Cardiac septum (tissue), 1 donor: ENCODE measurements around a stretch of chr15.

GRCh38 chr15:62474462-62475517 lies 84.4 kb downstream of the TLN2 start:
- PRO-cap, result no peak

DNA sequence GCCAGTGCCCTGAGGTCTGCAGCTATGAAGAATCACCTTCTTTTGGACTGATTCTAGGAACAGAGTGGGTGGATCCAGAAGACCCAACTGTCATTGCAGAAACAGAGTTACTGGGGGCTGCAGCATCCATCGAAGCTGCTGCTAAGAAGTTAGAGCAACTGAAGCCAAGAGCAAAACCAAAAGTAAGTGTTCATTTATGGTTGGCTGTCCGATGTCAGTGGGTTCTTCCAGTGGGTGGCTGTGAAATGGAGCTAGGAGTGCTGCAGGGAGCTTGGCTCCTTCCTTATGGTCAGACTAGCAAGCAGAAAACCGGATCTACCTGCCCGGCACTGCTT lies 222.2 kb upstream of the TPM1 start:
- PRO-cap, result no peak

- PRO-cap, result no peak
Observed at GRCh38 chr15:62874845-62875718, 167.5 kb upstream of the TPM1 start.

DNA sequence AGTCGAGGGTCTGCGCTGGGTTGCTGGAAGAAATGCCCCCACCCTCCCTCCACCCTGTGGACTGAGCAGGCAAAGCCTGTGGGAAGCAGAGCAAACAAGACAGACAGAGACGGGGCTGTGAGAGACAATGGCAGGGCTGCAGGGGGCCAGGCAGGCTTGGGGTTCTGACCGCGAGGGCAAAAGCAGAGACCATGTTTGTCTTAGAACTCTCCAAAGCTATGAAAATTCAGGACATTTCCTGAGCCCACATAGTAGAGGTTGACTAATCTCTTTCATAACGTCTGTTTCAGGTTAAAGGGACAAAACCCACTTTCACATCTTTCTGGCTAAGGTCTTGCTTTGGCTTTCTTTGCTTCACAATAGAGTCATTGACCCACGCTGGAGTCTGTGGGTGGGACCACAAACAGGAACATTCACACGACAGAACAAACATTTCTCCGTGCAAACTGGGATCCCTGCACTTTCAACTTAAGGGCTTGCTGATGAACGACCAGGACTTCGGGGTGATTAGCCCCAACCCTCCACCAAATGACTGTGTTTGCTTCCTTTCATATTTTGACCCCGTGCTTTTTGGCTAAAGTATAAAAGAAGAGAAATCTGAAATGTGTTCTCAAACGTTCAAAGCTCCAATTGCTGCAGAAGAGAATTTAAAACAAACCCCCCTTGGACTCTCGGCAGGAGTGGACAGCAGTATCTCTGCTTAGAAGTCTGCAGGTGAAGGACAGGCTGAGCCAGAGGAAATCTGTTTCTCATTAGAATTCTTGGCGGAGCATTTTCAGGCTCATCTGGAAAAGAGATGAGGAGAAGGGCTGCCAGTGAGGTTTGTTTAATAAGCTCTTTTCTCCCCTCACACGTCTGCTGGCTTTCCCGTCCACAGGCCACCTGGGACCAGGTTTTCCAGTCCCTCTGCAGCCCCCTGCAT lies 155.8 kb upstream of the TPM1 start:
- PRO-cap, result no peak

DNA sequence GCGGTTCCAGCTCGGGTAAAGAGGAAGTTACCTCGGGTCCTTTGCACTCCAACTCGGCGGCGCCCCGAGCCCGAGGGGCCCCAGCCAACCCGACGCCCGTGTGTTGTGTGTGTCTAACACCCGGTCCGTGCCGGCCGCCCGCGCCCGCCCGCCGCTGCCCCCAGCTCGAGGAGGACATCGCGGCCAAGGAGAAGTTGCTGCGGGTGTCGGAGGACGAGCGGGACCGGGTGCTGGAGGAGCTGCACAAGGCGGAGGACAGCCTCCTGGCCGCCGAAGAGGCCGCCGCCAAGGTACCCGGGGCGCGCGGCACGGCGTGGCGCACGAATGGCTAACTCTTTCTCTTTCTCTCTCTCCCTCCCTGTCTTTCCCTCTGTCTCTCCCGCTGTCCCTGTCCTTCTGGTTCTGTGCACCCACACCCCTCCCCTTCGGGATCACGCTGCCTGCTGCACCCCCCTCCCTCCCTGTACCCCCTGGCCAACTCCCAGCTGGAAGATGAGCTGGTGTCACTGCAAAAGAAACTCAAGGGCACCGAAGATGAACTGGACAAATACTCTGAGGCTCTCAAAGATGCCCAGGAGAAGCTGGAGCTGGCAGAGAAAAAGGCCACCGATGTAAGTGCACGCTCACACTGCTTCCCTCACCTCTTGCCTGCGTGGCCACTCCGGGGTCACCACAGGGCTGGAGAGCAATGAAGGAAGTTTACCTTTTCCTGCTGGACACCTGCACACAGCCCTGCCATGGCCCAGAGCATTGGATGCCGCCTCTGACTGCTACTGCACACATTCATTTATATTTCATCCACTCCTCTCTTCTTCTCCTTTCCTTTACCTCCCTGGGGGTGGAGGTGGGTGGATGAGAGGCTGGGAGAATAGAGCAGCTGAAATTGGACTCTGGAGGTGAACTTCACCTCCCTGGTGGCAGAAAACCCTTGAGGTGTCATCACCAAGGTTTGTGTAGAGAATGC lies 1.3 kb downstream of the TPM1 start:
- PRO-cap, result bidirectional peak, plus-strand start at position 567 of the sequence, minus-strand start at position 398 of the sequence

DNA sequence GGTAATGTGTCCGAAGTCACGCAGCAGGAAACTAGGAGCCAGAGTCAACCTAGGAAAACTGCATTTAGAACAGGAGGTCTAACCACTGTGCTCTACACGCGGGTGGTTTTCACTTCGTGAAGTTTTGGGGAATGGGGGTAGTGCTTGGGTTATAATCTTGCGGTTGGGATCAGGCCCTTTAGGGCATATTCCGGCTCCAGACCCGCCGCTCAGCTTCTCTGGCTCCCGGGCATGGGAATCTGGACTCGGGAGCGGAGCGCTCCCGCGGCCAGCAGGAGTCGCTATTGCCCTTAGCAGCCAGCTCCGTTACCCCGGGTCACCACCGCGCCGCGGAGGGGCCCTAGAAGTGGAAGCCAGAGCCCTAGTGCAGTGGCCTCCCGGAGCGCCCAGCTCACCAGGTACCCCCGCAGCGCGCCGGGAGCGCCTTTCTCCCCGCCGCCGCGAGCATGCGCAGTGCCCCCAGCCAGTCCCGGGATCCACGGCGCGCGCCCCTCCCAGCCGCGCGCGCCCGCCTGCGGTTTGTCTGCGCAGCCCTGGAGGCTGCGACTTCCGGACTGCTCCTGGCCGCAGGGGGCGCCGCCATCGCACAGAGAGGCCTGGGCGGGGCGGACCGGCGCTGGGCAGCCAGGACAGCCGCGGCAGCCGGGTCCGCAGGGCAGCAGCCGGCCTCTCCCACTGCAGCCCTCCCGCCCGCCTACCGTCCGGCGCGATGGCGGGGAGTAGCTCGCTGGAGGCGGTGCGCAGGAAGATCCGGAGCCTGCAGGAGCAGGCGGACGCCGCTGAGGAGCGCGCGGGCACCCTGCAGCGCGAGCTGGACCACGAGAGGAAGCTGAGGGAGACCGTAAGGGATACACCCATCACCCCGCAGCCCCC lies 5.6 kb downstream of the TPM1 start:
- PRO-cap, result bidirectional peak, plus-strand start at position 589 of the sequence, minus-strand start at position 448 of the sequence

GRCh38 chr15:63121940-63122879 lies 549 bp downstream of the LACTB start:
- PRO-cap, result bidirectional peak, plus-strand start at chr15:63122618, minus-strand start at chr15:63122408

DNA sequence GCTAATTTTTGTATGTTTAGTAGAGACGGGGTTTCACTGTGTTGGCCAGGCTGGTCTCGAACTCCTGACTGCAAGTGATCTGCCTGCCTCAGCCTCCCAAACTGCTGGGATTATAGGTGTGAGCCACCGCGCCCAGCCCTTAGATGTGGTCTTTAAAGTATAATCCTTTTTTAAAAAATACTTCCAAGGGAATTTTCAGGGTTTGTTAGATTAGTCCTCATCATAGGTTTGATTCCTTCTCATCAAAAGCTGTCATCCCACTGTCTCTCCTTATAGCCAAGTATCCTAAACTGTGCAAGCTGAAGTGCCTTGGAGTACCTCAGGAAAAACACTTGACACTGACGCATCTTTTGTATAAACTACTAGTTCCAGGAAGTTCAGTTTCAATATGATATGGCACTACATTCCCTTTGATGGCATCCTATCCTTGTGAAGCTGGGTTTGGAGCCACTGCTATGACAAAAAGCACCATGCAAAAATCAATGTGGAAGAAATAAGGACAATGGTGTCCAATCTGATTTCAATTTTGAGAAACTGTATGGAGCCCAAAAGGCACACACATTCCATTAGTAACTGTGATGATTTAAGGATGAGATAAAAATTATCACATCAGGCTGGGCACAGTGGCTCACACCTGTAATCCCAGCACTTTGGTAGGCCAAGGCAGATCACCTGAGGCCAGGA lies 5.7 kb downstream of the RPS27L start:
- PRO-cap, result no peak

- PRO-cap, result no peak
Observed at GRCh38 chr15:63246890-63247577, 30.4 kb upstream of the APH1B start.

DNA sequence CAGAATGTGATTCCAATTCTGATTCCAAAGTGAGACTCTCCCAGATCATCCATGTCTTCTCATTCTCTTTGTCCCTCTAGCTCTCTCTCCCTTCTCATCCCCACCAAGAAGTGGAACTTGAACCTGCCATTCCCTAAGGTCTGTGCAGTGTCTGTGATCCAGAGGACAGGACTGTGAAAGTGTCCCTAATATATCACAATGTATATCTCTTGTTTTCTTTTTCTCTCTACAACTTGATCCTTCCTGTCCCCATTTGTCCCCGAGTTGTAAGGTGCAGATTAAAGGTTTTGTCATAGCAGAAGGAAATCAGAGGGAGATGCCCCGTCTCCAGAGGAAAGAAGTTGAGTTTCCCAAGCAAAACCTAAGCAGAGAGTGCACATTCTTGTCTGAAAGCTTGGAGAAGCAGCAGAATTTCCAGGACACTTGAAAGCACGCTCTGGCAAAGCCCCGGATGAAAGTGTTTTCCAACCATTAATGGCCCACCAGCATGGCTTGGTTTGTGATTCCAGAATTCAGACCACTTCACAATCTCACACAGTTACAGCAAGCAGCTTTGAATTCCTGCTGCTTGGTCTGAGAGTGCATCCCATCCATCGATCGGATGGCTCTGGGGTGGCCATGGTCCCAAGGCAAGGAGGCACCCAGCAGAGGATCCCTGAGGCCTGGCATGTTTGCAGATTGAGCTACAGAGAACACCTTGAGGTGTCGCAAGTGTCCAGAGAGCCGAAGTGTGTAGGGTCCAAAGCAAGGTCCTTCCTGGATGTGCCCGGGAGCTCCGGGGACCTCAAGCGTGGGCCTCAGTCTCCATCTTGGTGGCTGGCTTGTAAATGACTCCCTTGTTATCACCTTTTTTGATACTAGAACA lies 48.3 kb downstream of the APH1B start:
- PRO-cap, result no peak

- PRO-cap, result no peak
Observed at GRCh38 chr15:63375048-63375555, 6.5 kb downstream of the CA12 start.

GRCh38 chr15:63436811-63437487 lies 55.3 kb upstream of the CA12 start:
- PRO-cap, result no peak

- PRO-cap, result no peak
Observed at GRCh38 chr15:63460780-63461734, 43.3 kb upstream of the USP3 start.

- PRO-cap, result no peak
Observed at GRCh38 chr15:63569181-63569696, 27.9 kb upstream of the FBXL22 start.

GRCh38 chr15:63596027-63596424 lies 1.2 kb upstream of the FBXL22 start:
- PRO-cap, result no peak

GRCh38 chr15:63831162-63831845 lies 2.4 kb downstream of the HERC1 start:
- PRO-cap, result no peak

- PRO-cap, result no peak
Observed at GRCh38 chr15:63858837-63859455, 25.2 kb upstream of the HERC1 start.

DNA sequence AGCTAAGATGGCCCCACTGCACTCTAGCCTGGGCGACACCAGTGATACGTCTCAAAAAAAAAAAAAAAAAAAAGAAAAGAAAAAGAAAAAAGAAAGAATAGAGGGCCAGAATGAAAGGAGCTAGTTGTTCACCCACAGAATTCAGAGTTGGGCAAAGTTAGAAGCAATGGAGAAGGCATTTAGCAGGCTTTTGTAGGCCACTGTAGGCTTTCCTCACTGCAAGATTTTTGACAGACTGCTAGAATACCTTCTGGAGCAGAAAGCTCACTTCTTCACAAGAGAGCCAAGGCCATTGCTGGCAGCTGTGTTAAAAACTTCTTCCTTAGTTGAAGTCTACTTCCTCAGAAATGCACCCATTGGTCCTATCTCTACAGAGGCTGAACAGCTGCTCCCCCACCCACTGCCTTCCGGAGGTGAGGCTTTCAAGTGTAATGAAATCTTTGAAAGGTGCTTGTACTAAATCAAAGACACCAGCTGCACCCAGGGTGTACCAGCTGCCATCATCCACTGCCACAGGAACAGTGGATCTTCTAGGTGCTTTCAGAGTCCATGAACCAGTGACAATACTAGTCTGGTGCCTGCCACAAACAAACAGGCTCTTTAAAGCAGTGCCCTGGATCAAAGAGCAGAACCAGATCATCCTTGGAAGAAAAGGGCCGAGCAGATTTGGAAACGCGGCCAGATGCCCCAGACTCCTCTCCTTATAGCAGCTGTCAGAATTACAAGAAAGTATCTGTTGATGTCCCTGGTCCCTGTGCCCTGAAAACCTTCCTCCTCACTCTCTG lies 26.4 kb upstream of the HERC1 start:
- PRO-cap, result no peak

- PRO-cap, result no peak
Observed at GRCh38 chr15:63945614-63946937, 100.2 kb downstream of the DAPK2 start.

DNA sequence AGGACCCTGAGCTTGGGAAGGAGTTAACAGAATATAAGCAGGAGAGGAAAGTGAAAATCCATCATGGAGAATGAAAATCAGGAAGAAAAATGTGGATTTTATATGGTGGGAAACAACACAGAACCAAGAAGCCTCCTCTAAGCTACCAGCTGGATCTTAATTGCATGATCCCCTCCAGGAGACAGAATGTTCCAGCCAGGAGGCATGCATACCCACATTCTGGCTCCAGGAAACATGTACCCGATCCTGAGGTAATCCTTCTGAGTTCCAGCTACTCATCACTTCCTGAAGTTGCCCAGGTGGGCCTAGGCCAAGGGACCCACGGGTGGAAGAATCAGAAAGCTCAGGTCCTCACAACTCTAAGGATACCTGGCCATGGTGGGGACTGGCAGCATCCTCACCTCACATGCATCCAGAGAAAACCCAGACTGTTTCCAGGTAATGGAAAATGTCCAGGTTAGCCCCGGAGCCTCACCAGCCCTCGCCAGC lies 78.3 kb downstream of the DAPK2 start:
- PRO-cap, result no peak